Aortic smooth muscle cell (primary cell): ENCODE data around the genes CALCOCO1, SMUG1, OR6C65 and BLOC1S1.

GRCh38 chr12:53696083-53696739, 20.3 kb upstream of the ATP5MC2 start:
- RRBS = no CpG with 5 or more reads among the region's 18 CpGs

DNA sequence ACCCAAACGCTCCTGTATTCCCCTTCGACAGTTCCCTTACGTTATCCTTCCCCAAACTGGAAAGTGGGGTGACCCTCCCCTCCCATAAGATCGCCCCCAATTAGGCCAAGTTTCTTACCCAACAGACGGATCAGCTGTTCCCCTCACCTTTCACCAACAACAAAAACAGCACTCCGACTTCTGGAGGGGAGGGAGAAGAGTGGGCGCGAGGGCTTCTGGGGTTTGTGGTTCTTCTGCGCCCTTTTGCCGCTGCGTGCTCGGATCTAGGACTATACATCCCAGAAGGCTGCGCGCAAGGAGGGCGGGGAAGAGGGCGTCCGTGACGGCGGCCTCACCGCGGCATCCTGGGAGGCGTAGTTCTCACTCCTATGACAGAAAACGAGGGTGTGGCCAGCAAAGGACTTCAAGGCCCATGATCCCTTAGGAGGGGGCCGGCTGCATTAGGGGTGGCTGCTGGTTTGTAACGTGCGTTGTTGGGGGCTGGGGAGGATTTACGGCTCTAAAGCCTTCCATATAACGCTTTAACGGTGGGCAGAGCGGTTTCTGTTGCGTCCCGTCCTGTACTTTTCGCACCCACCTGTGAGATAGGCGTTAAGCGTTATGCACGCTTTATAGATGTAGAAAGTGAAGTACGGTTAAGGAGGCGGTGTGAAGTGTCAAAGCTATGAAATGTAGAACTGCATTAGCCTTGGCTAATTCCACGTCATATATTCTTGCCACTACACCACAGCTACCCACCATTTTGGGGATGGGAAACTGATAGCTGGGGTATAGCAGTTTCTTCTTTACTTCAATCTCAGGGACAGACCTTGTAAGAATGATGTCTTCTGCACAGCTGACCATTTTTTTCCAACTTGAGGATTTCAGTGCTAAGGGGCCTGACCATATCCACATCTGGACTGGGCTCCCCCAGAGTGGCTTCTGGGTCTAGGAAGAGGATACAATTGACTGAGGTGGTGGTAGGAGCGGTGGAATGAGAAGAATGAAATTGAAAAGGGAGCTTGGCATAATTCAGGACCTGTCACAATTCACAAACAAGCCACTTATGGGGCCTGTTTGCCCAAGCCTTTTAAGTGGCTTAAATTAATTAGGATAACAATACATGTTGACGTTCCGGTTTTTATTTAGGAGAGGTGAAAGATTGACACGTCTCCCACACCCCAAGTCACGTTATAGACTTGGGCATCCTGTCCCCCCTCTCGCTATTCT, at the start of gene CALCOCO1:
CALCOCO1 (minus strand) TSS at position 167 of the 1,209 bp plus-strand sequence.
- RRBS = no CpG with 5 or more reads among the region's 45 CpGs

- RRBS = 21% methylated on average over 6 of the region's 36 CpGs
Observed at GRCh38 chr12:53738478-53739515, 11.5 kb upstream of the CALCOCO1 start.

DNA sequence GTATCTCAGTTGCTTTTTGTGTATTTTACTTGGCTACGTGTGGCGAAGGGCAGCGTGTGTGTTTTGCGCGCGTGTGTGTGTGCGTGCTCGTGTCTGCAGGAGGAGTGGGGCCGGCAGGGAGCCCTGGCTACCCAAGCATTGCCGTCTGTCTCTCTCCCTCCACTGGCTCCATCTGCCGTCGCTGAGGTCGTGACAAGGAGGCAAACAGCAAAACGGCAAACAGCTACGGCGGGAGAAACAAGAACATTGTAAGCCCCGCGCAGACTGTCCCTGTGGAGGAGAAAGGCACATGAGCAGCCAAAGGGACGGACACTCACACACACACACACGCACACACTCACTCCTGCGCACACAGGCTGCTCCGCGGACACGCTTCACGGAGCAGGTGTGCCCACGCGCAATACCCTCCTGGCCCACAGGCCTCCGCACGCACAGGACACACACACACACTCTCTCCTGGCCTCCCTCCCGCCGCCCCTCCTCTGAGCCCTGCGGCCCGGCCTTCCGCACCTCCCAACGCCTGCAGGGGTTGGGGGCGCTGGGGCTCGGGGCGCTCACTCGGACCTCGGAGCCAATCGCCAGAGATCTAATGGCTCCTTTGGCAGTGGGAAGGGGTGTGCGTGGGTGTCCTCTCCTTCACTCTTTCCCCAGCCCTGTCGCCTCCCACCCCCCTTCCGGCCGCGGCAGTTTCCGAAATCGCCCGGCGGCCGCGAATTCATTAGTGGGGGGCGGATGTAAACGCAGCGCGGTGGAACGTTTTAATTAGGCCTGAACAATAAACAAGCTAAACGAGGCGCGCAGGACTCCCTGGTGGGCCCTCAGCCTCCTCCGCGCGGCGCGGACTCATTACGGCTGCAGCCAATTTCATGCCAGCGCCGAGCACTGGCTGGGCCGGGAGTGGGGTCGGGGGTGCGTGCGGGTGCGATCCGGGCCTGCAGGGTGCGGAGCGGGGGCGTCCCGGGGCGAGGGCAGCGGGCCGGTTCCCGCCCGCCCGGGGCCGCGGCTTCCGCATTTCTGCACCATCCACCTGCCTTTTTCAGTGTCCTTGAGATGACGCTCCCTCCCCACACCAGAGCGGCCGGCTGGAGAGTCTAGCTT, 23.8 kb upstream of the CALCOCO1 start:
- RRBS = 0% methylated on average over 7 of the region's 90 CpGs

- RRBS = 4% methylated on average over 6 of the region's 17 CpGs
Observed at GRCh38 chr12:53757082-53757610, 29.9 kb upstream of the CALCOCO1 start.

- RRBS = no CpG with 5 or more reads among the region's 5 CpGs
Observed at GRCh38 chr12:53967500-53967920, 5.4 kb upstream of the HOXC11 start.

- RRBS = no CpG with 5 or more reads among the region's 15 CpGs
Observed at GRCh38 chr12:53990914-53991468, 6.0 kb downstream of the HOXC10 start.

DNA sequence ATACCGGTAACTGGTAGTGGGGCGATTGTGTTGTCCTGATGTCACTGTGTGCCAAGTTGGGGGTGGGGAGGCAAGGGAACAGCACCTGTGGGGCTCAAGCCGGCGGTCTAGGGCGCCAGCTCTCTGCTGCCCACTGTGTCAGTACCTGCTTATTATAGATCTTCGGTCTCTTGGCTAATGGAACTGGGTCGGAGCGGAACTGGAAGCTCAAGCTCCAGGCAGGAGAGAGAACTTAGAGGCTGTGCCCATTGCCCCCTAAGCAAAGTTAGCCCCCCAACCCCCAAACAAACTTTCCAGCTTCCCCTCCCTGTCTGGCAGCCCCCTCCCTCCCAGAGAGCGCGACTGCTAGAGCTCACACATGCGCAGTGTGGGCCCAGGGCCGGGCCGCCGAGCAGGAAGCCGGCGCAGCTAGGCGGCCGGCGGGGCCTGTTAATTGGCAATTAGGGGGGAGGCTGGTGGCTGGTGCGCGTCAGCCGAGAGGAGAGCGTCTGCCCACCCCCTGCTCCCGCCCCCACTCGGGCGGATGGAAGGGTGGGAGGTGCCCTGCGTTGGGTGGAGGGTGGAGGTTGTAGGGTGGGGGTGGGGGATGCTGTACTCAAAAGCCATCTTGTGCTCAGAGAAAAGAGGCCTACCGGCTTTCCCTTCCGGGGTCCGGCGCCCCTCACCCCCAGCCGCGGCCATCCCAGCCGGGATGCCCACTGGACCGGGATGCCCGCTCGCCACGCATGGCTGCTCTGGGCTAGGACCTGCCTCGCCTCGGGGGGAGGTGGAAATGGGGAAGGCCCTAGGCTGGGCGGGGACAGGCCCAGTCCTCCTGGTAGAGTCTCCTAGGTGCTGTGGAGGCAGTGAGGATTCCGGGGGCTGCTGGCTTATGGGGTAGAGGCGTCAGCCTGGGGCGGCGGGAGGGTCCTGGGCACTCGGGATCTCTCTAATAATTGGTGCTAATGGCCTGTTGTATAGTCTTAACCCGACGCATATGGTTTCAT, 9.1 kb downstream of the HOXC8 start:
- RRBS = 3% methylated on average over 8 of the region's 48 CpGs

- RRBS = no CpG with 5 or more reads among the region's 16 CpGs
Observed at GRCh38 chr12:54141474-54142531, 47.0 kb downstream of the SMUG1 start.

- RRBS = no CpG with 5 or more reads among the region's 4 CpGs
Observed at GRCh38 chr12:54161541-54162112, 27.2 kb downstream of the SMUG1 start.

DNA sequence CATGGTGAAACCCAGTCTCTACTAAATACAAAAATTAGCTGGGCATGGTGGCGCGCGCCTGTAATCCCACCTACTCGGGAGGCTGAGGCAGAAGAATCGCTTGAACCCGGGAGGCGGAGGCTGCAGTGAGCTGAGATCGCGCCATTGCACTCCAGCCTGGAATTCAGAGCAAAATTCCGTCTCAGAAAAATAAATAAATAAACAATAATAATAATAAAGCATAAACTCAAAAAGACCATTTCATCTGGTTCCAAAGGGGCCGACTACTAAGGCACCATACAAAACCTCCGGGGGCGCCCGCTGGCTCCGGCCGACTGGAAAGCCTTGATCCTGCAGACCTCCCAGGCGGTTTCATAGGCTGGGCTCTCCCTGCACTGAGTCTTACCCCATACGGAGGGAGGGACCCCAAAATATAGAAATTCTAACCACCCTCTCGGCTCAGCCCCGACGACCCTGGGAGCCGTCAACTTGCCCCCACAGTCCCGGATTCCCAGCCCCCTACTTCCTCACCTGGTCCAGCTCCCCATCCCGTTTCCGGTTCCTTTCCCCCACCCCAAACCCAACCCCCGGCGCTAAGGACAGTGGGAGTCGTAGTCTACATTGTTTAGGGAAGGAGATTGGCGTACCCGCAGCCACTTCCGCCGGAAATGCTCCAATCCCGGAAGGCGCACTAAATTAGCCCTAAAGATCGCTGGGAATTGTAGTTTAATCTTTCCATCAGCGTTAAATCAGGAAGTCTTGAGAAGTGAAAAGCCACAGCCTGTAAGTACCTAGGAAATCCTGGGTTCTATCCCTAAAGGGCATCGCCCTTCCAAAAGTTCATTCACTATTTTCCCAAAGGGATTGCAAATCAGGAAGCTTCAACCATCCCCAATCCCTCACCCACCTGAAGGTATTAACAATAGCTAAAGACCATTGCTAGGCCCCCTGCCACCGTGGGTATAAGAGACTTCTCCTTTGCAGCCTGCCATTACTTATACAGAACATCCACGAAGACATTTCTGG, at the start of gene SMUG1:
SMUG1 (minus strand) TSS at position 545 of the 1,005 bp plus-strand sequence.
- RRBS = 3% methylated on average over 10 of the region's 39 CpGs

- RRBS = no CpG with 5 or more reads among the region's 11 CpGs
Observed at GRCh38 chr12:54280398-54280649, 202 bp upstream of the HNRNPA1 start.

- RRBS = no CpG with 5 or more reads among the region's 4 CpGs
Observed at GRCh38 chr12:54285056-54285679, 4.6 kb downstream of the HNRNPA1 start.

GRCh38 chr12:54356282-54356871, 7.9 kb downstream of the GPR84 start:
- RRBS = no CpG with 5 or more reads among the region's 6 CpGs

DNA sequence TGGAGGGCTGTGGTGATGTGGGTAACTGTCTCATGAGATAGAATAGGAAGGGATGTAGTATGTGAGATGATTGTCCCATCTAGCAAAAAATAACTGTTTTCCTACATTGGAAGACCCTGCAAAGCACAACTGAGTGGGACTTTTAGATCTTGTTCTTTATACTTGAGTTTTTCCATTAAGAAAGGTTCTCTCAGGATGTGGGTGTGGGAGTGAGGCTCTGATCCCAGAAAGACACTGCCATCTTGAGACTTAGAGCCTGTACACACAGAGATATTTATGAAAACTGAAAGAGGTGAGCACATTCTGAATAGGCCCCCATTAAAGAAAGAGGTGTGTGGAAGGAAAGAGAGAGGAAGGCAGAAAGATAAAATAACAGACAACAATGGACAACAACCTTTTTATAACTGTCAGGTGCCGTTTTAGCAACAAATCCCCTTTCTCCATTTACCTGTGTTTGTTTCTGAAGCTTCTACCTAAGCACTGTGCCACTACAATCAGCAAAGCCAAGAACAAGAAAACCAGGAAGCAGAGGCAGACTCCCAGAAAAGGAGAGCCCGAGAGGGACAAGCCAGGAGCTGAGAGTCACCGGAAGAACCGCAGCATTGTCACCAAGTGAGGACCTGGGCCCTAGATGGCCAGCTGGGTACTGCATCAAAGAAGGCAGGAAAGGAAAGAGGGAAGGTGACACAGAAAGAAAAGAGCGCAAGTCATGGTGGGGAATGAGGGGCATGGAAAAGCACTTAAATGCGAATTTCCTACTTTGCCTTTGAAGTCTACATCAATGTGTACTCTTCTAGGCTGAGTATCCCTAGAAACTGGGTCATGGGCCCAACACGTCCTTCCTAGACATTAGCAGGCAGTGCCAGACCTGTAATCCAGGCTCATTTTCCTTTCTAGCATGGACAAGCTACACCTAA, 25.6 kb downstream of the NCKAP1L start:
- RRBS = no CpG with 5 or more reads among the region's 7 CpGs

DNA sequence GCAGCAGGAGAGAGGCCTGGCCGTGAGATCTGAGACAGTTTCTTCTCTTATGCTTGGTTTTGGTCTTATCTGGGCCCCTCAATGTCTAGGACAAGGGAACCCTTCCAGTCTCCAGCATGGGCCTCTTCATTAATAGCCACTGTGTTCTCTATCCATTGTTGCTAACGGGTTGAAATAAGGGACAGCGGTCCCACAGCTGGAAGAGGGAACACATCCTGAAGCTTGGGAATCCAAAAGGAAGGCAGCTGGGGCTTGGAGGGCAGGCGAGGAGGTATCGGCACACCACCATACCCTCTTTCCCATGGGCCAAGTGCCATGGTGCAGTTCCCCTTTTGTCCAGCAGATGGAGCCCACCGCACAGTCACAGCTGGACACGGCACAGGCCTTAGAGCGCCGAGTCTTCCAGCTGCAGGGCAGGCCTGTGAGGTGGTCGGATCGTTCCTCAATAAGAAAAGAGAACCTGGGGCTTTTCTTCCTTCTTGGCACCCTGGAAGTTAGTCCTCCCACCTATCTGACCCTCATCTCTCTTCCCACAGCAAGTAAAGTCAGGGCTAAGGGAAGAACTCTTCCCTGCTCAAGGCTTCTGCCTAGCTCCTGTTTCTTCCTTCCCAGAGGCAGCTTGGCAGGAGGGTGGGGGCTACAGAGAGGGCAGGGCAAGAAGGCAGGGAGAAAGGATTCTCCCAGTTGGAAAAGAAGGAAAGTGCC, 8.8 kb downstream of the PPP1R1A start:
- RRBS = no CpG with 5 or more reads among the region's 11 CpGs

GRCh38 chr12:55400246-55400653, at the start of gene OR6C65:
TSS of gene OR6C65 (plus strand) at chr12:55400529.
- RRBS = no CpG with 5 or more reads among the region's 1 CpG

DNA sequence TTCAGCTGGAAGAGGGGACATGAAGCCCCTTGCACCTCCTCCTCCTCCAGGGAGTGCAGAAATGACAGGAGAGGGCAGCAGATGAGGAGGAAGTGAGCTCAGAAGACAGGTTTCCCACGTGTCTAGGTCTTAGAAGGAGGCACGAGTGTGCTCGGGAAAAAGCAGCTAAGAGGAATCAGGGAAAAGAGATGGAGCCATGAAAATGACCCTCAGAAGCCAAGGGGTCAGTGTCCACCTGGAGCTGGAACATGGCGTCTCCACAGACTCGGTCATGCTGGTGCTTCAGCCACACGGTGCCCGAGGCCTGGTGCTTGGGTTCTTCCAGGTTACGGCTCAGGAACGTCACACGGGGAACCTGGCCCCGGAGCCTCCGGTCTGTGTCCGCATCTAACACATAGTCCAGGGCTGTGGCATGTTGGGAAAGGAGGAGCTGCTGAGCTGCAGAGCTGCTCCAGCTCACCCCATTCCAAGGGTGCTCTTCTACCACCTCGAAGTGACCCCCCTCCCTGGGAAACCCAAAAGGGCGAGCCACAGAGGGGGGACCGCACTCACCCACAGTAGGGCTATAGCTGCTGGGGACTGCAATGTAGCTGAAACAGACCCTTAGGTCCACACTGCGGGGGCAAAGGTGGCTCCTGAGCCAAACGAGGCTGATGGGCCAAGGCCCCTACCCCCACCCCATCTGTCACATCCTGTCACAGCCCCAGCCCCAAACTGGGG, 10.9 kb downstream of the ITGA7 start:
- RRBS = no CpG with 5 or more reads among the region's 18 CpGs

GRCh38 chr12:55715711-55716833, at the start of gene BLOC1S1:
TSS of gene BLOC1S1 (plus strand) at chr12:55716046.
- RRBS = 6% methylated on average over 11 of the region's 55 CpGs

- RRBS = no CpG with 5 or more reads among the region's 7 CpGs
Observed at GRCh38 chr12:55750583-55751663, 8.0 kb downstream of the GDF11 start.